ENCODE measurements around a stretch of chr6.

GRCh38 chr6:63510153-63510813, 62.0 kb upstream of the PTP4A1 start:
- PRO-cap = no peak
- RAMPAGE, long total RNA = no peak
- RRBS = no CpG with 5 or more reads among the region's 6 CpGs

- PRO-cap = no peak
- RAMPAGE, long total RNA = no peak
- RRBS = no CpG with 5 or more reads among the region's 1 CpG
Observed at GRCh38 chr6:63560940-63561220, 11.4 kb upstream of the PTP4A1 start.

DNA sequence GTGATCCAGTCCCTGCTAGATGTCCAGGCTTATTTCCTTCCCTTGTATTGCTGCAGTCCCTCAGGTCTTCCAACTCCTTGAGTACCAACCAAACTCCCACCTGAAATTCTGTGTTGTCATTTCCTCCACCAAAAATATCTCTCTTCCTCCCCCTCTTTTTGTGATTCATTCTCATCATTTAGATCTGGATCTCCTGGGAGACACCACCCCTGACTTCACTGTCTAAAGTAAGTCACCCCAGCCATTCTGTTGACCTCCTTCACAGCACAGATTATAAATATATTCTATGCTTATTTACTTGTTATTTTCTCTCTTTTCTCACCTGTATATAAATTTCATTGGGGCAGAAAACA, 9.0 kb upstream of the PTP4A1 start:
- PRO-cap = no peak
- RAMPAGE, long total RNA = no peak

DNA sequence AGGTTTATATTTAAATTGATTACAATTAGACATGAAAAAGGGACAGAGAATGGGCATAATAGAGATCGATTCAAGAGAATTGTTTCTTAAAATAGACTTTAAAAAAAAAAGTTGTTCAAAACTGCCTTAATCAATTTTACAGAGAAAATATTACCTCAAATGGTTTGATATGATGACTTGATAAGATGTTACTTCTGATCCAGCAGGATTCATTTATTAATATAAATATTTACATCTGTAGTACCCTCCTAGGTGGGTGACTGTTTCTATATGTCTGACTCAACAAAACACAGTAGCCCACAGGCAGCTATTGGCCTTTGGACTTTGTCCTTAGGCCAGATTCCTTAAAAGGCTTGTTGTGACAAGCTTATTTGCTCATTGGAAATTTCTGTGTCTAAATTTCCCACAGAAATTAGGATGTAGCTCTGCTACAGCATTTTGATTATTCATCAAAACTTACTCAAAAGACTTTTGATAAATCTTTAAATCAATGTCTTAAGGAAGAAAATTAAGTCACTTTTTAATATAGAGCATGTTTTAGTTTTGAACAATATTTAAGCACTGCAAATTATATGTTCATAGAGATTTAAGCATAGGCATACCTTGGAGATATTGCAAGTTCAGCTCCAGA, 6.8 kb upstream of the PTP4A1 start:
- PRO-cap = no peak
- RAMPAGE, long total RNA = no peak
- RRBS = no CpG with 5 or more reads among the region's 1 CpG

- PRO-cap = bidirectional peak, plus-strand start at chr6:63573745, minus-strand start at chr6:63573600
- RAMPAGE, long total RNA = no peak
- RRBS = 2% methylated on average over 7 of the region's 56 CpGs
Observed at GRCh38 chr6:63573381-63574328, 1.4 kb downstream of the PTP4A1 start.

GRCh38 chr6:63585804-63586271, 13.6 kb downstream of the PTP4A1 start:
- PRO-cap = no peak
- RAMPAGE, long total RNA = no peak
- RRBS = no CpG with 5 or more reads among the region's 2 CpGs

DNA sequence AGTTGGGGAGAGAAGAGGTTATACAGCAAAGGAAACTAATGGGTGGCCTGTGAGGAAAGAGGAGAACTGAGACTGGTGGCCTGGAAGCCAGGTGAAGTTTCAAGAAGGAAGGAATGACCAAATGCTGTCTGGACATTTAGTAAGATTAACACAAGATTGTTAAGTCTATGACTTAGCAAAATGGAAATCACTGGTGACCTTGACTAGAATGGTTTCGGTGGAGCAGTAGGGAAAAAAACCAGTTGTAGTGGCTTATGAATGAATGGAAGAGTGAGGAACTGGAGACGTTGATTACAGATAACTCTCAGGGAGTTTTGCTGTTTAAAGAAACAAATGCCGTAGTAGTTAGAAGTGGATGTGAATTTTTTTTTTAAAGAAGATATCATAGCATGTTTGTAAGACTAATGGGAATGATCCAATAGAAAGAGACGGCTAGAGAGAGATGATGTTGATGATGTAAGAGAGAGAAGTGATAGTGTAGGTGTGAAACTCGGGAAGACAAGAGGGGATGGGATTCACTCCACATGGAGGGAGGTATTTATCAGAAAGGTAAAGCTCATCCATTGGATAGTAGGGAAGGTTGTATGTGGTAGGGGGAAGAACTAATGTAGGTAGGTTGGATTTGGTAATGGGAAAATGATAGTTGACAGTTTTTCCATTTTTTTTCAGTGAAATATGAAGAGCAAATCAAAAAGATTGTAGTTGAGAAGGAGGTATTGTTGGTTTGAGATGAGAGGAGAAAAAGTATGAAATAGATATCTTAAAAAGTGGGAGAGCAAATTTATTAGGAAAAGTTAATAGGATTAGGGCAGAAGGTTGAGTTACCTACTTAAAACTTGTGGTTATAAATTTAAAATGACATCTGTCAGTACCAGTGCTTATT, 61.3 kb downstream of the PHF3 start:
- PRO-cap = no peak
- RAMPAGE, long total RNA = no peak
- RRBS = no CpG with 5 or more reads among the region's 5 CpGs

DNA sequence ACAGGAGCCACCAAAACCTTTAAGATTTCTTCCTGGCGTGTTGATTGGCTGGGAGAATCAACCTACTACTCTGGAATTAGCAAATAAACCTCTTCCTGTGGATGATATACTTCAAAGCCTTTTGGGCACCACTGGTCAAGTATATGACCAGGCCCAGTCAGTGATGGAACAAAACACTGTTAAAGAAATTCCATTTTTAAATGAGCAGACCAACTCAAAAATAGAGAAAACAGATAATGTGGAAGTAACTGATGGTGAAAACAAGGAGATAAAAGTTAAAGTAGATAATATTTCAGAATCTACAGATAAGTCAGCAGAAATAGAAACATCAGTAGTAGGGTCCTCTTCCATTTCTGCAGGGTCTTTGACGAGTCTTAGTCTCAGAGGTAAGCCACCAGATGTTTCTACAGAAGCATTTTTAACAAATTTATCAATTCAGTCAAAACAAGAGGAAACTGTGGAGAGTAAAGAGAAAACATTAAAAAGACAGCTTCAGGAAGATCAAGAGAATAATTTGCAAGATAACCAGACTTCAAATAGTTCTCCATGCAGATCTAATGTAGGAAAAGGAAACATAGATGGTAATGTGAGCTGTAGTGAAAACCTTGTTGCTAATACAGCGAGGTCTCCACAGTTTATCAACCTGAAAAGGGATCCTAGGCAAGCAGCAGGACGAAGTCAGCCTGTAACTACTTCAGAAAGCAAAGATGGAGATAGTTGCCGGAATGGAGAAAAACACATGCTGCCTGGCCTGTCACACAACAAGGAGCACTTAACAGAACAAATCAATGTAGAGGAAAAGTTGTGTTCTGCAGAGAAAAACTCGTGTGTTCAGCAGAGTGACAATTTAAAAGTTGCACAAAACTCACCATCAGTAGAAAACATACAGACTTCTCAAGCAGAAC, 76.5 kb downstream of the PHF3 start:
- PRO-cap = no peak
- RAMPAGE, long total RNA = no peak
- RRBS = no CpG with 5 or more reads among the region's 6 CpGs

DNA sequence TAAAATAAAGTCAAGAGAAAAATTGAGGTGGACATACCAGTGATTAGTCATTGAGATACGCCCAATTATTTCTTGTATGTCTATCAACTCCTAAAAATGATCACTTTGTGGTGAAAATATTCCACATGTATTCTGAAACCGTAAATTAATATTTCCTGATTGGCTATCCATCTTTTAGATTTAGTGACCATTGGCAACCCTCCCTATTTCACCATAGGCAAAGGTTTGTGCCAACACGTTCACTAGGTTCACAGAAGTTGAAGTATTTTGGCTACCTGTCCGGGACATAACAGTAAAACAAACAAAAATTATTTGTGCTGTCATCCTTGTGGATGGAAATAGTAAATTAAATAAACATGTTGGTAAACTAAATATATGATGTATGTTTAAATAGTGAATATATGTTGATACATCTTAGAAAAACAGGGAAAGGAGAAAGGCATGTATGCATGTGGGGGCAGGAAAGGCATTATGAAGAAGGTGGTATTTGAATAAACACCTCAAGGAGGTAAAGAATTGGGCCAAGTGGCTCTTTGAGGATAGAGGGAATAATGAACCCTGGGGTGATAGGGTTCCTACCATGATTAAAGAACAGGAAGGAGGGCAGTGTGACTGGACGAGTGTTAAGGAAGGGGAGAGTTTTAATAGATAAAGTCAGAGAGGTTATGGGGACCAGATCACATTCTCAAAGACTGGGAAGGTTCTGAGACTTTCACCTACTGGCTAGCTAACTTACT, 97.1 kb downstream of the PHF3 start:
- PRO-cap = no peak
- RAMPAGE, long total RNA = no peak
- RRBS = no CpG with 5 or more reads among the region's 5 CpGs

- PRO-cap = no peak
- RAMPAGE, long total RNA = no peak
Observed at GRCh38 chr6:65305526-65305776, 4.2 kb downstream of the ZC3H11C start.

- PRO-cap = no peak
- RAMPAGE, long total RNA = no peak
- RRBS = 93% methylated on average over 3 of the region's 19 CpGs
Observed at GRCh38 chr6:67887566-67888586, 747.2 kb upstream of the ADGRB3 start.

DNA sequence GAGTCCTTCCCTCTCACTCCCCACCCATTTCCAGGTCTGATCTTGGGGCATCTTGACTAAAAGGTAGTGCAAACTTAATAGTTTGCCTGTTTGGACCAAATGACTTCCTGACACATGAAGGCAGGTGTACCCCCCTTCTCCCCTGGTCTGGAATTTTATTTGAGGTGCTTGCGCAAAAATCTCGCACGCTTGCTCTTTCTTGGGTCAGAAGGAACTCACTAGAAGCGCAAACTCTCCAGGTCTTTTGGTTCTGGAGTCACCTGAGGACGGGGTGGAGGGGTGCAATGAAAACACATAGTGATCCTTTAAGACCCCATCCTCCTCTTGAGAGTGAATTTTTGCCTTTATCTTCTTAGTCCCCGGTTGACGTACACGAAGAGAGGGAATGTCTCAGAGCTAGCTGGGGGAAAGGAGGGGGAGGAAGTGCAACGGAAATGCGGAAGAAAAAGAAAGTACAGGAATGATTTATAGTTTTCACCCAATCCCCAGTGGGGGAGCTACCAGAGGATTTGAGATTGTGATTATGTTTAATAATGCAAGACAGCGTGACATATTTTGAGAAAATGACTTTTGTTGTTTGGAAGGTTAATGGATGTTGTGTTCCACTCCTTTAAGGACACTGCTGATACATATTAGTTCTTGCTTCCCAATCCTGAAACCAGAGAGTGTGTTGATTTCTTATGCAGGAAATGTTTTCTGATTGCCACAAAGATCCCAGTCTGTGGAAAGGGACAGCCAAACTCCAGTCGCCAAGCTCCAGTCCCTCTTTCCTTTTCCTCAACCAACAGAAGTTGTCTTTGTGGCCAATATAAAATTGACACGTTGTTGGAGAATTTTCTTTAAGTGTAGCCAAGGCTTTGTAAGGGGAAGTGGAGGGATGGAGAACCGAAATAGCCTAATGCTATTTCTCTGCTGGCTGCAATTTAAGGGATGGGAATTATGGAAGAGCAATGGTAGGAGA, 5.1 kb downstream of the ADGRB3 start:
- PRO-cap = no peak
- RAMPAGE, long total RNA = no peak
- RRBS = no CpG with 5 or more reads among the region's 14 CpGs

GRCh38 chr6:69694380-69695529, 102.1 kb downstream of the LMBRD1 start:
- PRO-cap = no peak
- RAMPAGE, long total RNA = no peak
- RRBS = no CpG with 5 or more reads among the region's 6 CpGs

DNA sequence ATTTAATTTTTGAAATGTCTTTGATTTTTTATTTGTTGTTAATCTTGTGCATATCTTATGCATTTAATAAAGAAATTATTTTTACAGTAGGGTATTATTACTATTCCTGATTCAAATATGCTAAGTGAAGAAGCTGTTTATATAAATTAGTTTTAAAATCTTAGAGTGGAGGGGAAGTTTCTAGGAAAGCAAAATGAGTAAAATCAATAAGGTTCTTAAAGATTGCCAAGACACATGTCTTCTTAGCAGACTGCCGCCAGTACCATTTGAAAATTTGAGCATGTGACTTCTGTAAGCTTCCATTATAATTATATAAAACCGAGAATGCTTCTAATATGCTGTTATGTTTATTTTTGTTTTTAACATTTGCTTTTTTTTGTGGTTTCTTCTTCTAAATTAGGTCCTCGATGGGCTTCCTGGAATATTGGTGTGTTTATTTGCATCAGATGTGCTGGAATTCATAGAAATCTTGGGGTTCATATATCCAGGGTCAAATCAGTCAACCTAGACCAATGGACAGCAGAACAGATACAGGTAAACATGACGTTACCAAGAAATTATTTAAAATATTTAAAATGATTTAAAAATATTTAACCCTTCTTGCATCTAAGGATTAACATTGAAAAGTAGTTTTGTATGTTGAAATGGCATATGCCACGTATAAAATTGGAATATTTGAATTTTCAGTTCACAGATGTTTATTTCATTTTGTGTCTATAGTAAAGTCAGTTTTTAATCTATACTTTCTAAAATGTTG, 64.5 kb downstream of the SMAP1 start:
- PRO-cap = no peak
- RAMPAGE, long total RNA = no peak
- RRBS = no CpG with 5 or more reads among the region's 5 CpGs

GRCh38 chr6:71250136-71250817, 38.3 kb upstream of the OGFRL1 start:
- PRO-cap = no peak
- RAMPAGE, long total RNA = no peak
- RRBS = no CpG with 5 or more reads among the region's 4 CpGs

GRCh38 chr6:71404073-71404674, 115.6 kb downstream of the OGFRL1 start:
- PRO-cap = no peak
- RAMPAGE, long total RNA = no peak
- RRBS = no CpG with 5 or more reads among the region's 4 CpGs

- PRO-cap = no peak
- RAMPAGE, long total RNA = no peak
- RRBS = no CpG with 5 or more reads among the region's 3 CpGs
Observed at GRCh38 chr6:71416857-71417532, 128.4 kb downstream of the OGFRL1 start.

DNA sequence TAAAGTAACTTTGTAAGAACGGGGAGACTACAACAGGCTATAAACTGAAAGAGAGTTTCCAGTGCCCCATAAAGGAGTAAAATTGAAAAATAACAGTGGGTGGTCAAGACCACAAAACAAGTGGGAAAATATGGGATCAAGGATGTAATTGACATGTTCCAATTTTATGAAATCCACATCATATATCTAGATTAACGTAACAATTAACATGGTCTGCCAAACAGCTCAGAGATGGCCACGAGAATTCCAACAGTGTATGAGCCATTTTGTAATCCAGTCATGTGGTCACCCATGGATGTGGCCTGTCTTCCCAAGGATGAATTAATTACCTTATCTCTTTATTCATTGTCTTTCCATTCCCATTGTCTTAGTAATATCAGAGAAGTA, 194.6 kb downstream of the KCNQ5 start:
- PRO-cap = no peak
- RAMPAGE, long total RNA = no peak
- RRBS = no CpG with 5 or more reads among the region's 3 CpGs

DNA sequence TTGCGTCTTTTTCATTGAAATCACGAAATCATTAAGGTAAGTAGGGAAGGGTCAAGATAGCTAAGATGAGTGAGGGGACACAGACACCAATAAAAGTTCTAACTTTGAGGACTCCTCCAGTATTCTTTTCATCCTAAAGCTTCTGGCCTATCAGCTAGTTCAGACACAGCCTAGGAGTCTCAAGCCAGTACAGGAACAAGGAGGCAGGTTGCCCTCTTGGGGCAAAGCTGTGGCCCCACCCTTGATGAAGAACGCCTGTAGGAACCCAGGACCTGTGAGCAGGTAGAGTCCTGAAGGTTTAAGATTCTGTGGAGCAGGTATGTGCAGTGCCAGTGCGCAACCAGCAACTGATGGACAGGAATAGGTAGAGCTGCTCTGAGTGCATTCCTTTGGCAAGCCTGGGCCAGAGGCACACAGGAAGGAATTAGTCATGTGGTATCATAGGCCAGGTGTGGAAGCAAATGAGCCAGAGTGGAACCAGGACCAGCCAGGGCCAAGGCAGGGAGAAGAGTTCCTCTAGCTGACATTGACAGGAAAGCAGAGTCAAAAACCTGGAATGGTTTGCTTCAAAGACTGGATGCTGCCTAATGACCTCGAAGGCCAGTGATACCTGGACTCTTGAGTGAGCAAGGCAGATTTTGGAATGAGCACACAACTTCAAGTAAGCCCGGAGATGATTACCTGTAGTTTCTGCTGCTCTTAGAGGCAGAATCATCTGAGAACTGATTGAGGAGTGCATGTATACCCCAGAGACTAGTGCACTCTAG, 1.4 kb upstream of the KHDC1 start:
- PRO-cap = no peak
- RAMPAGE, long total RNA = no peak
- RRBS = no CpG with 5 or more reads among the region's 6 CpGs

DNA sequence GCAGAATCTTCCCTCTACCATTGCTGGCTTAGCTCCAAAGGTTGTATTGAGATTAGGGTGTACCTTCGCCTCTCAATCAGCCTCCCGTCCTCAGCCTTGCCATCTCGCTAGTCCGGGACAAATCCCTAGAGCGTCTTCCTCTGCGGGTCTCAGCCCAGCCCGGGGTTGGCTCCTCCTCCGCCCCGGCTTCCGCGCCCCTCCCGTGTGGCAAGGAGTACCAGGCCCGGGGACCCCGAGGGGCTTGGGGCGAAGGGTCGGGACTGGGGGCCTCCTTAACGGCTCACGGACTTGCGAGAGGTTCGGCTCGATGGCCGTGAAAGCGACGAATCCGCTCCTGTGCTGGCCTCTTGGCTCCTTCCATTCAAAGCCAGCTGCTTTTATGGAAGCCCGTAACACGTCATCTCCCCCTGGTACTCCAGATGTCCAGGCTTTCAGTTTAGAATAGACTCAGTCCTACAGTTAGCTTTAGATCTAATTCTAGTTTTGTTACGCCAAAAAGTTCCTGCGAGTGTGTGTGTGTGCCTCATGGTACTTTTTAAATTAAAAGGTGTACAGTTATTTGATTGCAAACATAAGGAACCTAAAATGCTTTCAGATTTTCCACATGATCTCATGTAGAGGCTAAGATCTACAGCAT, 730 bp upstream of the EEF1A1 start:
- PRO-cap = no peak
- RAMPAGE, long total RNA = no peak
- RRBS = 0% methylated on average over 7 of the region's 29 CpGs

Data from lung (tissue), 4 donors.